Bile duct (tissue), 1 donor: Measurements from ENCODE around the genes PRRX1 and TEX50.

DNA sequence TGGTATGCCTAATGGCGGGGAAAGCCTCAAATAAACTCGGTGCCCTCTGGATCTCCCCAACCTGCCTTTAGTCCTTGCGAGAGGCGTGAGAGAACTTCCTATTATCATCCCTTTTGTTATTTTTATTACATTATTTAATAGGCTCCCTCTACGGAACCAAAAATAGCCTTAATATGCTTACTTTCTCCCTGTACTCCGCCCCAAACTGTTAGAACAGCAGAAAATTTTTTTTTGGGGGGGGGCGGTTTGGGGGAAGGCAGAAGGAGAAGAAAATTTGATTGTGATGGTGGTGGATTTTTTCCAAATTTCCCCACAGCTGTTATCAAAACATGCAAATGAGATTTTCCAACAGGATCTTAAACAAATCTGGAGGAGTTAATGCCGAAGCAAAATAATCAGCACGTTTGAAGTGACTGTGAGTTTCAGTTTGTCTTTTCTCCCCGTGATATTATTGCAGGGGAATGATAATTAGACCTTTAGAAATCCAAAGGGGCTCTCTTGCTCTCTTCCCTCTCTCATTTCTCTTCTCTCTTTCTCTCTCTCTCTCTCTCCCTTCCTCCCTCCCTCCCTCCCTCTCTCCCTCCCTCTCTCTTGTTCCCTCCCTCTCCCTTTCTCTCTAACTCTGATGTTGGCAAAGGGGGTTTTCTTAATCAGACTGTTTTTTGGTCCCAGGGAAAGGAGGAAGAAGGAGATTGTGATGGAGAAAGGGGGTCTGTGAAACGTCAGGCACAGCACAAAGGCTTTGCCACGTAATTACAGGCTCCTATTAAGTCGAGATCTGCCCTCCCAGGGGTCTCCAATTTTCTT lies 1.2 kb upstream of the PRRX1 start:
- PRO-cap = bidirectional peak, plus-strand start at position 694 of the sequence, minus-strand start at position 524 of the sequence

GRCh38 chr1:170663722-170664636 lies at the start of gene PRRX1:
PRRX1 (plus strand) TSS chr1:170664131.
- PRO-cap = bidirectional peak, plus-strand start at chr1:170664519, minus-strand start at chr1:170664461

DNA sequence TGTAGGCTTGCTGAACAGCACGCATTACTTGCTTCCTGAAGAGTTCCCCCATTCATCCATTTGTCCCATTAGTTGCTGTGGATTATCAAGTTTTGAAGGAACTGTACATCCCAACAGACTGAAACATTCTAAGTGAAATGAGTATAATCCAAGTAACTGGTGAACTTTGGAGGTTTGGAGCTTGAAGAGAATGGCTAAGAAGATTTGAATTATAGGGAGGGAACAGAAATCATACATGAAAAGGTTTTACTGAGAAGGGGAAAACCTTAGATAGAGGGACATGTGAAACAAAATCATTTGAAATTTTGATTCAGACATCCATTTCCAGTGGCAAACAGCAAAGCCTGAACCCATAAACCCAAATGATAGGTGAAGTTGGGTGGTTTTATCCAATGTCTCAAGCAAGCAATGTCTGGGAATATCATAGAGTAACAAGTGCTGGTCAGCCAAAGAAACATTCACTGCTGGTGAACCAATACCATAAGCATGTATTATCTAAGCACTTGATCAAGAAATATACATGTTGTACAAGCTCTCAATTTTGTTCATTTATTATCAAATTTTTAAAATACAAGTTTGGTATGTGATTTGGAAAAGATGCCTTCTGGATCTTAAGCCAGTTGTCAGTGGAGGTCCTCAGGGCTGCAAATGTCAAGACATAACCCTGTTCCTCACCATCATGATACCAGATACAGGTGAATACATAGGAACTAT lies 74.7 kb downstream of the PRRX1 start:
- PRO-cap = no peak

- PRO-cap = no peak
These were observed 43.4 kb upstream of the MROH9 start for GRCh38 chr1:170891952-170892412.

- PRO-cap = no peak
These were observed 57.5 kb upstream of the FMO3 start for GRCh38 chr1:171032947-171033788.

DNA sequence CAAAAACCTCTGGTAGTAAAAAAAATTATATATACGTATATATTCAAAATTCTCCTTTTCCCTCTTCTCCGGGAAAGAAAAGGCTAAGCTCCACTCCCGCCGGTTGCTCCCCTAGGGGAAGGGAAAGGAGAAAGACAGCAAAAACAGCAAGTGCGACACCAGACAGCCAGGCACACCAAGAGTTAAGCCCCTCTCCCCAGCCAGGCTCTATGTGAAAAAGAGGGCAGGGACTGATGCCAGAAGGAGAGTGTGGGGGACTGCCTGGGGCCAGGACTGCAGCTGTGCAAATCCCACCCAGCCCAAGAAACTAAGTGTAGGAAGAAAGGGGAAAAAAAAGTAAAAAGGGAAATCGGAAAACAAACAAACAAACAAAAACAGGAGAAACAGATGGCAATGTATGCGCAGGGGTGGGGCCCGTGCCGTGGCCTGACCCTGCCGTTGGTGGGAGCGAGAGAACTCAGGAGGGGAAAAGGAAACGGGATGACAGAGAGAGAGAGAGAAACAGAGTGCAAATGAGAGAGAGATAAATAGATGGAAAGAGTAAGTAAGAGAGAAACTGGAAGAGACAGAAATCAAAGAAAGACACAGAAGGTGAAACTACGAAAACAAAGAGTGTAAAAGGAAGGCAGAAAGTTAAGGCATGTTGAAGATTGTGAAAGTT lies 27.6 kb upstream of the FMO1 start:
- PRO-cap = no peak

GRCh38 chr1:171343724-171344292 lies 29.8 kb downstream of the FMO4 start:
- PRO-cap = no peak

DNA sequence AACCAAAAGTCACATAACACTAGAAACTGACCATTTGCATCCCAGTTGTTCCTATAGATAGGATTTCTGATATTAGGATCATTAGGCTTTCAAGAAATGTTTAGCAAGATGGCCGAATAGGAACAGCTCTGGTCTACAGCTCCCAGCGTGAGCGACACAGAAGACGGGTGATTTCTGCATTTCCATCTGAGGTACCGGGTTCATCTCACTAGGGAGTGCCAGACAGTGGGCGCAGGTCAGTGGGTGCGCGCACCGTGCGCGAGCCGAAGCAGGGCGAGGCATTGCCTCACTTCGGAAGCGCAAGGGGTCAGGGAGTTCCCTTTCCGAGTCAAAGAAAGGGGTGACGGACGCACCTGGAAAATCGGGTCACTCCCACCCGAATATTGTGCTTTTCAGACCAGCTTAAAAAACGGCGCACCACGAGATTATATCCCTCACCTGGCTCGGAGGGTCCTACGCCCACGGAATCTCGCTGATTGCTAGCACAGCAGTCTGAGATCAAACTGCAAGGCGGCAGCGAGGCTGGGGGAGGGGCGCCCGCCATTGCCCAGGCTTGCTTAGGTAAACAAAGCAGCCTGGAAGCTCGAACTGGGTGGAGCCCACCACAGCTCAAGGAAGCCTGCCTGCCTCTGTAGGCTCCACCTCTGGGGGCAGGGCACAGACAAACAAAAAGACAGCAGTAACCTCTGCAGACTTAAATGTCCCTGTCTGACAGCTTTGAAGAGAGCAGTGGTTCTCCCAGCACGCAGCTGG lies 59.7 kb downstream of the FMO4 start:
- PRO-cap = no peak

- PRO-cap = no peak
These were observed 26.6 kb downstream of the PRRC2C start for GRCh38 chr1:171511885-171512416.

- PRO-cap = no peak
These were observed 2.2 kb upstream of the MYOC start for GRCh38 chr1:171654449-171655315.

DNA sequence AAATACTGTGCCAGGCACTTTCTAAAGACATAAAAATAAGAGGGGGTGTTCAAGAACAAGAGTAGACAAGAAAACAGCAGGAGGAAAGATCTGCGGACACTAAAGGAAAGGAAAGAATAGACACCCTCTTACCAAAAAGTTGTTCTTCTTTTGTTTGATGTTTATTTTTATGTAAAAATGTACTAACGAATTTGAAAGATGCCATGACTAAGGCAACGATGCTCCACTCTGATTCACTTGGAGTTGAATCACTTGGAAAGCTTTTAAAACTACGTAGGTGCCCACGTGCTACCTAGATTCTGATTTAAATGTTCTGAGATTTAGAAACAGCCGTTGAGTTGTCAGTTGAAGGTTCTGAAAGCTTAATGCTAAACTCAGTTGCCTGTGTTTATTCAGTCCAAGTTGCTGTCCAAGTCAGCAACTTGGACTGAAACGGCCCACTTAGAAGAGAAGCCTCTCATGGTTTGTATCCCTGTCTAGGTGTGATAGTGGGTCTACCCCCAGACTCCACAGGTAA lies 1.2 kb upstream of the VAMP4 start:
- PRO-cap = bidirectional peak, plus-strand start at position 333 of the sequence, minus-strand start at position 230 of the sequence

GRCh38 chr1:171841995-171842868 lies 934 bp downstream of the DNM3 start:
- PRO-cap = no peak

- PRO-cap = no peak
These were observed 235.2 kb upstream of the C1orf105 start for GRCh38 chr1:172185276-172185762.

- PRO-cap = no peak
These were observed 101.6 kb downstream of the TNFSF18 start for GRCh38 chr1:172949083-172949622.

GRCh38 chr1:173410042-173410729 lies 66.9 kb upstream of the PRDX6 start:
- PRO-cap = no peak

DNA sequence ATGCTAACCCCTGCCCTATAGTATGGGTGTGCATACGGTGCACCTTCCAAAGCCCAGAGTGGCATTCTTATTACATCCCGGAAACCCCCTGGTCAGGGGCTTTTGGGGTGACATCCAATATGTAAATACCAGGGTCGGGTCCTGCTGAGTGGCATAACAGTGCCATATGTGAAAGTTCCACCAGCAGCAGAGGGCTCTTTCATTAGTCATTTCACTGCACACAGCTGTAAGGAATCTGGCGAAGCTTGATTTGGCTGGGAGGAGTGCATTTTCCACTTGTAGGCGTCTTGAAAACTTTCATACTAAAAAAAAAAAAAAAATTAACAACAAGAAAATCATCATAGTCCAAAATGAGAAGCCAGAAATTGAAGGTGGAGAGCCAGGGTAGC lies 58.8 kb upstream of the PRDX6 start:
- PRO-cap = no peak

DNA sequence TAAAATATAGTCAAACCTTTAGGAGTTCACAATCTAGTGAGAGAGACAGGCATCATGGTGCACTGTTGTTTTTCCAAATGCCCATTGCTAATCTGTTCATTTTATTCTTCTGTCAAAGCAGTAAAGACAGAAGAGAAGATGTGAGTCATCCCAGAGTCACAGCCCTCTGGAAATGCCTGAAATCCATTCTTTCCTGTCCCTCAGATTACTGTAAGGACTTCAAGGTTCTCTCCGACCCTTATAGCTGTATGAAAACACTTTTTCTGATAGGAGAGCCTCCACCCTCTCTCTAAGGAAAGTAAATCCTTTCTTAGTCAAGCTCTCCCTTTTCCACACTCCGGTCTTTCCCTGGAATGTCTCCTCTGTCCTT lies 3.6 kb upstream of the PRDX6 start:
- PRO-cap = no peak

DNA sequence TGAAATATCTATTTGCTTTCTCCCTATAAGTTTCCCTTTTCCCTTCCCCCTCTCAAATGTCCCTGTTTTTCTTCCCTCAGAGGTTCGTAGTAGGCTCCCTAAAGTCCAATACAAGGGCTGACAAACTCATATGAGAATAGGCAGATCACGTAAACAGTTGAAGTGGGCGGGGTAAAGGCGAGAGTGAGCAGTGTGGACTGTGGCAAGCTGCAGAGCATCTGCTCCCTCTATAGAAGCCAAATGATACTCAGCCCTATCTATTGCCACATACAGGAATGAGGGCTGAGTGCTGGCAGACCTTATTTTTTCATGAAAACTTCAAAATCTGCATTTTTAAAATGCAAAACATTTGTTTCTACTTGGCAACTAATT lies 26.2 kb downstream of the PRDX6 start:
- PRO-cap = no peak

- PRO-cap = no peak
These were observed at the start of gene TEX50 for GRCh38 chr1:173635127-173635537. TEX50 (plus strand) TSS chr1:173635338.

DNA sequence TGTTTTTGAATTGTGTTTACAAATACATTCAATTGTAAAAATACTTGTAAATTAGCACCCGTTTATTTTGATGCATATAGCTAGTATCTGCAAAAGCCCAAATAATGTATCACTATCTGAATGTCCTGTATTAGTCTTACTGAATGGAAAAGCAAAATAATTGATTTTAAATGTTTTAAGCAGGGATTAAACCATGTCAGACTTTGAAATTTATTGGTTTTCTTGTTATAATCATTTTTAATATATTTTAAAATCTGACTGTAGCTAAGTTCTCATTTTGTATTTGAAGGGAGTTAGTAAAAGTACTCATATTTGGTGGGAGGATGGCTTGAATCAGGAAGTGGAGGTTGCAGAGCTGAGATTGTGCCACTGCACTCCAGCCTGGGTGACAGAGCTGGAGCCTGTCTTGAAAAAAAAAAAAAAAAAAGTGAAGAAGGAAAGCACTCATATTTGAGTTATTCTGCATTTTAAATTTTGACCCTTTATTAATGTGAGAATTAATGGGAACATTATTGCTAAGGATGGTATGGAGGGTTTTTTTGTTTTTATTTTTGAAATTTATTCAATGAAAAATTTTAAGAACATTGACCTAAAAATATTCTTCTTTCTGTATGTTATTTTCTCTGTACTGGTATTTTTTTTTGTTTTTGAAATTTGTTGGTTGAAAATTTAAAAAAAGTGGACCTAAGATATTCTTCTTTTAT lies 106.0 kb downstream of the RABGAP1L start:
- PRO-cap = no peak